Daoy (cell line): ENCODE results near the genes ZNF582, ZNF134 and ZNF211.

DNA sequence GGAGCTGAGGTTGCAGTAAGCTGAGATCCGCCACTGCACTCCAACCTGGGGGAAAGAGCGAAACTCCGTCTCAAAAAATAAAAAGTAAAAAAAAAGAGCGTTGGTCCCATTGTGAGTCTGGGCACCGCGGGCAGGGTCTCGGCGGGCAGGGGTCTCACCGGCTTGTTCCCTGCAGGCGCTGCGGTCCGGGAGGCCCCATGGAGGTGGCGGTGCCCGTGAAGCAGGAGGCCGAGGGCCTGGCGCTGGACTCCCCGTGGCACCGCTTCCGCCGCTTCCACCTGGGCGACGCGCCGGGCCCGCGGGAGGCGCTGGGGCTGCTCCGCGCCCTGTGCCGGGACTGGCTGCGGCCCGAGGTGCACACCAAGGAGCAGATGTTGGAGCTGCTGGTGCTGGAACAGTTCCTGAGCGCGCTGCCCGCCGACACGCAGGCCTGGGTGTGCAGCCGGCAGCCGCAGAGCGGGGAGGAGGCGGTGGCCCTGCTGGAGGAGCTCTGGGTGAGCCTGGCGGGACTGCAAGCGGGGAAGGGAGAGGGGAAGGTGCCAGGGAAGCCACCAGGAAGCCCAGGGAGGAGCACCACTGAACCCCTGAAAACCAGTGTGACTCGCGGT, 5.7 kb downstream of the ZNF444 start:
- RAMPAGE, long total RNA, result no peak

DNA sequence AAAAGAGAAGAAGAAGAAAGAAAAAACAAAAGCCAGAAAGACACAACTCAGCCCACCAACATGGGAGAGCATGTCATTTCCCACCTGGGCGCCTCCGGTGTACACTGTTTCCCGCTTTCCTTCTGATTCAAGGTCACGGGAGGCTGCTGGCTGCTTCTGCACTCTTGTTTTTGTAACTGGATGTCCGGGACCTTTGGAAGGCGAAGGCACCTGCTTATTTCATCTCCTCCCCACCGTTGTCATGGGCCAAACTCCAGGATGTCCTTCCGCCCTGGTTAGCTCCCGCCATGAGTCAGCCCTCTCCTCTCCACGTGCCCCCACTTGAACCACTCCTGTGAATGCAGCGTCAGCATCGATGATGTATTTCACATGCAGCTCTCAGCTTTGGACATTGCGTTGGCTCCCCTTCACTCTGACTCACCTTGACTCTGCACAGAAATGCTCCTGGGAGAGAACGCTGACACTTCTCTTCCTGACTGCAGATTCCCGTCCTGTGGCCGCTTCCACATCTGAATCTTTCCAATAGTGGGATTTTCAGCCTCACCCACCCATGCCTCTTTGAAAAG, 5.6 kb upstream of the GALP start:
- RAMPAGE, long total RNA, result no peak

- RAMPAGE, long total RNA, result no peak
These were observed 421 bp downstream of the ZSCAN5A start for GRCh38 chr19:56314365-56314471.

DNA sequence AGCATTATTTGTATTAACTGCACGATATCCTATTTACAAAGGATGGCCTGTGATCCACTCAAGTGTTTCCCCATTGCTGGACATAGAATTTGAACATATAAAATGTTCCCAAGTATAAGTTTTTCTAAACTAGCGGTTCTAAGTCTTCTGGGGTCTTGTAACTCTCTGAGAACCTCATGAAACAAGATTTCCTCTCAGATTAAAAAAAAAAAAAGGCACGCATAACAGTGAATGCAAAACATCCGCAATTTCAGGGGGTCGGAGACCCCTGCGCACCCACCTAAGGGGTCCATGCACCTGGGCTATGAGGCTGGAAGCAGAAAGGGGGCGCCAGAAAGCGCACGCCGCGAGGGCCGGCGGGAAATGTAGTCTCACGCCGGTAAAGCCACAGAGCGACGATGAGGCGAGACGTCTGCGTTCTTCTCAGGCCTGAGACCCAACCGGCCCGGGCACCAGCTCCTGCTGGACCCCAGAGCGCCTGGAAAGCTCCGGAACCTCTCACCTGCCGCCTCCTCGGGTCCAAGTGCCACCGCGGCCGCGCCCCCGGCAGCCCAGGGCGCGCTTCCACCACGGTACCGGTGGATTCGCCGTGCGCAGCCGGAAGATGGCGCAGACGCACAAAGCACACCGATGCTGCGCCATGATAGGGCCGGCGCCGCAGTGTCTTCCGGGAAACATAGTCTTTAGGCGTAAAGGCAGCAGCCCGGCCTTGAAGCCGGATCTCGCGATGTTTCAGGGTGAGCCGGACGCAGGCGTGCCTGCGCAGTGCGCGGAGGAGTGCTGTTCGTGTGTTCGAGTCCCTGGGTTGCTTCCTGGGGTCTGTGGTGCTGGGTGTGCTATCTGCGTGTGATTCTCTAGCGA, at the start of gene ZNF582:
TSS of gene ZNF582 (minus strand) at position 595 of the 861 bp plus-strand sequence.
- RAMPAGE, long total RNA, result start-site peak on the minus strand centred at position 591 of the sequence, 22 bp wide, 28 and 6 reads in 2 replicates

GRCh38 chr19:56476604-56476726, 680 bp downstream of the ZNF667 start:
- RAMPAGE, long total RNA, result no peak

GRCh38 chr19:56891096-56891369, 50.5 kb upstream of the PEG3 start:
- RAMPAGE, long total RNA, result no peak

DNA sequence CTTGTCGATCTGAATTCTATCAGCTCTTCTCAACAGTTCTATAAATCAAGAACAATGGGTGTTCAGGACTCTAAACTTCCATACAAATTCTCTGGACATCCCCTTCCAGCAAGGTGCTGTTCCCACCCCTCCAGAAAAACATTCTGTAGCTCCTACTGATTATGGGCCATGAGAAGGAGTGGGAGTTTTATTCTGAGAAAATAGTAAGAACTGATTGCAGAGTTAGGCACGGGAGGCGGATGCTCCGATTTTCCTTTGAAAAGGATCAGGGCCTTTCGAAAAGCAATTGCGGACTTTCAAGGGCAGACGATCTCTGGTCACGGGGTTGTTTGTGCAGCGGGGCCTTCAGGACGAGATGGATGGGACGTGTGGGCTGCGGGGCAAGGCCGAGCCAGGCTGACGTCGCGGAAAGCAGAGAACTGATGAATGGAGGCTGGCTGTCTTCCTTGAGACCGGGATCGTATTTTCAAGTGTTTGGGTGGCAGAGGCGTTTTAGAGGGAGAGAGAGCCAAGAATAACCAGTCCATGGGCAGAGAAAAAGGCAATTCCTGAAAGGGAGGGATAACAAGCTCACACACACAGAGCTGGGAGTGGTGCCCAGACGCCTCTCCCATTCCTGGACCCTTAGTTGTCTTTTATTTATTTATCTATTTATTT, 139.0 kb upstream of the USP29 start:
- RAMPAGE, long total RNA, result no peak

GRCh38 chr19:56994156-56995028, 125.4 kb upstream of the USP29 start:
- RAMPAGE, long total RNA, result no peak

DNA sequence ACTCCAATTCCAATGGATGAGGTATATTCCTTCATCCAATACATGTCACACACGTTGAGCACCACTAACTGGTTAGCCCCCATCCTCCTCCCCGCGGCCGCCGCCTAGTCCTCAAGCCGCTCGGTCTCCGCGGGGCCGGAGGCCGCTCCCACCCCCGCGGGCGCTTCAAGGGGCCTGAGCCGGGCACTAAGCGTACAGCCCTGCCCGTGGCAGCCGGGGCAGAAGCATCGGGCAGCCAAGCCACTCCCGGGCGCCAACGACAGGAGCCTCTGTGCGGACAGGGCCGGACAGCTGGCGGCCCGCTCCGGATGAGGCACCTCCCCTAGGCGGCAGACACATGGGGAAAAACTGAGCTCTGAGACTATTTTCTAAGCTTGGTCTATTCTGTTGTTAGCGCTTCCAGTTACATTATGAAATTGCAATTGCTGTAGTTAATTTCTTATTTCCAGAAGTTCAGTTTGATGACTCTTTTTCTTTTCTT, 2.8 kb upstream of the ZNF543 start:
- RAMPAGE, long total RNA, result no peak

- RAMPAGE, long total RNA, result no peak
These were observed 12.1 kb downstream of the ZNF550 start for GRCh38 chr19:57547549-57548077.

- RAMPAGE, long total RNA, result no peak
These were observed 1.2 kb downstream of the ZNF416 start for GRCh38 chr19:57577439-57577980.

DNA sequence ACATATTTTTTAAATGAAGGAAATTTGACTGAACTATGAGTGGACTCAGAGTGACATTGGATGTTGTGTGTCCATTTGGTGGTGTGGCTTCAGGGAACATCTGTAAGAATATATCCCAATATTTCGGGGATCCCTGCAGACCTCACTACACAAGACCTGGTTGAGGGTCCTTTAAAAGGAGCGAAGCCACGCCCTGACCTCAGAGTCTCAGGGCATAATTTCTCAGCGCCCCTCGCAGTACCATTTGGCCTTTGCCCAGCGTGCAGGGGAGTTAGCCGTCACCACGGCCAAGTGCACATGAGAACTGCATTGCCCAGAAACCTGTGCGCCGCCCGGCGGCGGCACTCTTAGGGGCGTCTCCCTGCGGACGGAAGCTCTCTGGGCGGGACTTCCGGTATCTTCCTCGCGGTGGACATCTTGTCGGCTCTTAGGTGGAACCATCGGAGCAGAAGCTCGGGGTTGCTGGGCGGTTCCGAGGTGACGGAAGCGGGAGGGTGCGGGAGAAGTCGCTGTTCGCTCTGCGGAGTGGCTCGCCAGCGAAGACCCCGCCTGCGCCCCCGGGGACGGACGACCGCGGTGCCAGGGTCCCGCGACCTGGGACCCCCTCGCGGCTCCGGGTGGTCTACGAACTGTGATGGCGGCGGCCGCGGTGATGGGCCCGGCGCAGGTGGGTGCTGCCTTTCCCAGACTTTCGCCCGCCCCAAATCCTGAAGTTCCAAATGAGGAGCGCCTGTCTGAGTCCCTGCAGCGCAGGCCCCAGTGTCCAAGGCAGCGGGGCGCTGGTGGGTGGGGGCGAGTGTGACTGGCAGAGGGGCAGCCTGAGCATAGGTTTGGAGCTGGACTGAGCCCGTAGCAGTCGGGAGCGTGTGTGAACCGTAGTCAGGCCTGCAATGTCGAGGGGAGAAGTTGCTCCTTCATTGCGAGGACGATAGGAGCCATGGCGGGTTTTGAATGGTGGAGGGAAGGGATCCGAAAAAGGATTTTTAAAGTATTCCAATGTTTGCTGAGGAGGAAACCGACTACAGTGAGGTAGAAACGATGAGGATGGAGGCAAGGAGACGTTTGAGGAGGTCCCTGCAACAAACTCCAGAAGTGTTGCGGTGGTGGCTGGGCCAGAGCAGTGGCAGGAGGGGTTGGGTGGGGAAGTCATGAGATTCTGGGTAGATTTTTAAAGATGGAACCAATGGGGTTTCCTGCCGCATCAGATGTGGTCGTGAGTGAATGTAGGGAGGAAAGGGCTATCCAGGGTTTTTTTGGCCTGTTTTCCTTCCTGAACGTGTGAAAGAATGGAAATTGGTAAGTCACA, at the start of gene ZNF134:
TSS of gene ZNF134 (plus strand) at position 406 of the 1,306 bp plus-strand sequence.
- RAMPAGE, long total RNA, result start-site peak on the plus strand centred at position 402 of the sequence, 42 bp wide, 46 and 20 reads in 2 replicates

- RAMPAGE, long total RNA, result no peak
These were observed at the start of gene ZNF211 for GRCh38 chr19:57632953-57633542. Gene ZNF211 (plus strand): TSS chr19:57633168.

- RAMPAGE, long total RNA, result no peak
These were observed 10.8 kb downstream of the ZNF586 start for GRCh38 chr19:57780008-57780995.

GRCh38 chr19:57813485-57813806, 1.3 kb downstream of the ZNF552 start:
- RAMPAGE, long total RNA, result no peak

- RAMPAGE, long total RNA, result no peak
These were observed 1.4 kb upstream of the ZNF606 start for GRCh38 chr19:58003908-58004455.

- RAMPAGE, long total RNA, result no peak
These were observed 636 bp downstream of the ZNF135 start for GRCh38 chr19:58059385-58060451.

DNA sequence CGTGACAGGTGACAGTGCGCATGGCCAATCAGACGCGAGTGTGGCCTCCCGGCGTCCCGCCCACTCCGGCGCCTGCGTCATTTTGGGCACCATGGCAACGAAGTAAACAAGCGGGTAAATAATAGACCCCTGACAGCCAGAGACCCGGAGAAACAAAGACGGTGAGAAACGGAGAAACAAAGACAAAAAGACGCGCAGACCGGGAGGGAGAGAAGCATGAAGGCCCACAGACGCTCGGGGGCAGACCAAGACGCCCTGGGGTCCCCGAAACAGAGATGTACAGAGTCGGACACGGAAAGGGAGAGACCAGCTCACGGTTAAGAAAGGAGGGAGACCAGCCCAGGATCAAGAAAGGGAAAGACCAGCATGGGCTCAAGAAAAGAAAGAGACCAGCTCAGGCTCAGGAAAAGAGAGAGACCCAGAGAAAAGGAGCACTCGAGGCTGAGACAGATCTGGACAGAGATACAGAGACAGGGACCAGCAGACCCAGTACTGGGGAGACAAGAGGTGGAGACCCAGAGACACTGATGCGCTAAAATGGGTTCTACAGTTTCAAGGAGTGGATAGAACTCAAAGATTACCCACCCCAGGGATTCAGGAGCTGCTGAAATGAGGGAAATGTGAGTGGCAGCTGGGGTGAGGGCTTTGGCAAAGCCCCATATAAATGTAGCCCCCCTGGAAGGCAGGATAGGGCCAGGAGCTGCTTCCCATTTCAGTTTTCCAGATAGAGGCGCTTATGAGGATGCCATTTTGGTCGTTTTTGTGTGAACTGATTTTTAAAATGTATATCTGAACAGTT, 496 bp upstream of the ZSCAN18 start:
- RAMPAGE, long total RNA, result no peak

DNA sequence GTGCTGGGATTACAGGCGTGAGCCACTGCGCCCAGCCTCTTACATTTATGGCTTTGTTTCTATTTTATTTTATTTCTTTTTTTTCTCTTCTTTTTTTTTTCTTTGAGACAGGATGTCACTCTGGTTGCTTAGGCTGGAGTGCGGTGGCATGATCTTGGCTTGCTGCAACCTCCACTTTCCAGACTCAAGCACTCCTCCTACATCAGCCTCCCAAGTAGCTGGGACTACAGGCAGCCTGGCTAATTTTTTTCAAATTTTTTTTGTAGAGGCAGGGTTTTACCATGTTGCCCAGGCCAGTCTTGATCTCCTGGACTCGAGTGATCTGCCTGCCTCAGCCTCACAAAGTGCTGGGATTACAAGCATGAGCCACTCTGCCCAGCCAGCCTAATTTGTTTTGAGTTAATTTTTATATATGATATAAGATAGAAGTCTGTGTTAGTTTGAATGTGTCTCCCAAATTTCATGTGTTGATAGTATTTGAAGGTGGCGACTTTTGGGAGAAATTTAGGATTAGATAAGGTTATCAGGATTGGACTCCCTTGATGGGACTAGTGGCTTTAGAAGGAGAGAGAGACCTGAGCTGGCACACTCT, 4.2 kb downstream of the ZNF8 start:
- RAMPAGE, long total RNA, result no peak

- RAMPAGE, long total RNA, result no peak
These were observed 6.0 kb downstream of the RNF225 start for GRCh38 chr19:58401088-58402184.